ReNcell CX (cell line): ENCODE data around the gene TMEM270.

- PRO-cap: bidirectional peak, plus-strand start at chr7:70614703, minus-strand start at chr7:70614672; bidirectional peak, plus-strand start at chr7:70614840, minus-strand start at chr7:70614745
Observed at GRCh38 chr7:70614536-70615047, 517.4 kb upstream of the GALNT17 start.

- PRO-cap: no peak
Observed at GRCh38 chr7:70762629-70763584, 369.0 kb upstream of the GALNT17 start.

DNA sequence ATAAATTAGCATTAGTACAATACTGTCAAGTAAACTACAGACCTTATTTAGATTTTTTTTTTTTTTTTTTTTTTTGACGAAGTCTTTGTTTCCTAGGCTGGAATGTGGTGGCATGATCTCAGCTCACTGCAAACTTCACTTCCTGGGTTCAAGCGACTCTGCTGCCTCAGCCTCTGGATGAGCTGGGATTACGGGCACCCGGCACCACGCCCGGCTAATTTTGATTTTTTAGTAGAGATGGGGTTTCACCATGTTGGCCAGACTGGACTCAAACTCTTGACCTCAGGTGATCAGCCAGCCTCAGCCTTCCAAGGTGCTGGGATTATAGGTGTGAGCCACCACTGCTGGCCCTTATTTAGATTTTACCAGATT is 89.9 kb downstream of the GALNT17 start:
- PRO-cap: no peak

DNA sequence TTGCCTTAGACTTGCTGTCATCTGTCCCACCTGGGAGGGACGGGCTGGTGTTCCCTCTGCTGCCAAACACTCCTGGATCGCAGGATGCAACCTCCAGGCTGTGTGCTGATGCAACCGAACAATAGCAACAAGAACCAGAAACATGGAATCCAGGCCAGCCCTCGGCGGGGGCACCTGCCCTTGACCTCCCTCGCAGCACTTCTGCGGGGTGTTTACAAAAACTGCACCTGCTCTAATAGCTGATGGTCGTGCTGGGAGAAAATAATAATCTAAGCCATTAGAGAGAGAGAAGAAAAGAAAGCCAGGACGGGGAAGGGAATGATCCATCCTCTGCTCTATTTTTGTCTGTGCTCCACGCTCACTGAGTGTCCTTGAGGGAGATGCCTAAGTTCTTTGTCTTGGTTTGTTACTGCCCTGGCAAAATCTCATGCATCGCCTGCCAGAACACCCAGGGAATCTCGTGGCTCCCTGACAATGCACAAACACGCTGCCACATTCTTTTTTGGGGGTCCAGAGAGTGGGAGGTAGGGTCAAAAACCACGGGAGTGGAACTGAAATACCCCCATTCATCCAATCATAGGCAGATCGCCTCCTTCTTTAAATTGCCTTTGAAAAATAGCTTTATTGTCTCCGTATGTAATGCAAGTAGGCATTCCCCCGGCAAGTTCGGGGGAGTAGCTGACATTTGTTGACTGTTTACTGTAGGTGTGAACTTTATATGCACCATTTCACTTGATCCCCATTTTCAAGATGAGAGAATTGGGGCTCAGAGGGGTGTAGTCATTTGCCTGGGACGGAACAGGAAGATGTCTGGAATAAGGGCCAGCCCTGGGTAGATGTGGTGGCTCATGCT is 104.8 kb downstream of the GALNT17 start:
- PRO-cap: no peak

- PRO-cap: no peak
Observed at GRCh38 chr7:72332179-72332541, 80.0 kb downstream of the CALN1 start.

DNA sequence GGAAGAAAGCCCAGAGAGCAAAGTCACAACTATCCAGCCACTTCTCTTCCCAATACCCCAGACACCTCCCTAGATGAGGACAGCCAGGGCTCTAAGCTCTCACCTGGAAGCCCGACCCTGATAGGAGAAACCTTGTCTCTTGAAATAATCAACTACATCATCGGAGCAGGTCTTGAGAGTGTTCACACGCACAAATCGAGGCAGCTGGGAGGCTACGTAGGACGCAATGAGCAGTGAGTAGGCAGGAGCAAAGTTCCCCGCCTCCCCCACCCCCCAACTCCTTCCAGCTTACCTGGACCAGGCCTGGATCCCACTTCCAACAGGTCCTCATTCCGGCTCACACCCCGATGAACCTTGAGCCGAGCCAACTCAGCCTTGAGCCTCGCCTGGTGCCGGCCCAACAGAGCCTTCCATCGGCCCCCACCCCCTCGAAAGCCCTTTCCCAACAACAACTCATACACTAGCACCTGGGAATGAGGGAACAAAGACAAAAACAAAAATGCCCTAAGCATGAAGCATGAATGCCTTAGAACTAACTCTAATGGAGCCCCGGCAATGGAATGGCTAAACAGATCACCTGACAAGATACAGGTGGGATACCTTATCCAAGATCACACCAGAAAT is 1.2 kb downstream of the NSUN5 start:
- PRO-cap: no peak

DNA sequence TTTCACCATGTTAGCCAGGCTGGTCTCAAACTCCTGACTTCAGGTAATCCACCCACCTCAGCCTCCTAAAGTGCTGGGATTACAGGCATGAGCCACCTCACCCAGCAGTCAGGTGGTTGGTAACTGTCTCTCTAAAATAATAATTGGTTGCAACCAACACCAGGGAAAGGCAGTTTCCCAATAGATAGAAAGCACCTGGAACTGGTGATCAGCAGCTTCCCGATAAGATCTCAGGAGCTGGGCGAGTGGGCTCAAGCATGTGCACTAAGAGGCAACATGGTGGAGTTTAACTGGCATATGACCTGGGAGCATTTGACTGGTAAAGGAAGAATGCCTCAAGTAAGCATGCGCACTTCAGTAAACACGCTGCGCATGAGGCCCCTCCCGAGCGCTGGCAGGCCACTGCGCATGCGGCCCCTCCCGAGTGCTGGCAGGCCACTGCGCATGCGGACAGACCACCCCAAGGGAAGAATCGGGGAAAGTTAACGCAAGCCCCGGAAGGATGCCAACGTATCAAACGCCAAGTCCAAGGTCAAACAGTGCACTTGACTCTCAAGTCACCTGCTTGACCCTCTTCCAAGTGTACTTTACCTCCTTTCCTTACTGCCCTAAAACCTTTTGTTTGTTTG is 34.3 kb upstream of the FZD9 start:
- PRO-cap: bidirectional peak, plus-strand start at position 457 of the sequence, minus-strand start at position 293 of the sequence

DNA sequence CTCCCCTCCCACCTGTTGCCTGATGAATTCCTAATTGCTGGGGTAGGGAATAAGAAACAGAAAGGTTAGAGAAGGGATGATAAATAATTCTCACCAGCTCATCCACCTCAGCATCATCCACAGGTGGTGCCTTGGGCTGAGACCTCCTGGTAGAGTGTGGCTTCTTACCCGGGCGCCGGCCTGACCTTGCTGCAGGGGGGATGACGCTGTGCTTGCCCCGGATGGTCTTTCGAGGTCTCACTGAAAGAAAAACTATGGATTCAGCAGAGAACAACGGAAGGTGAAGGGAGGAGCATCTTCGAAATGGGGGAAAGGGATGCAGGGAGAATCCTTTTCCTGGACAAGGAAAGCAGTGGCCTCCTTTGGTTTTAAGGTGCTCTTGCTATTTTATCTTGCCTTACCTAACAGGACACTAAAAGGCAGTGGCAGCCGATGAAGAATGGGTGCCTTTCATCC is 10.3 kb downstream of the FZD9 start:
- PRO-cap: no peak

- PRO-cap: no peak
Observed at GRCh38 chr7:73498449-73498876, 23.6 kb downstream of the BAZ1B start.

- PRO-cap: no peak
Observed at GRCh38 chr7:73602858-73603883, 21.2 kb downstream of the MLXIPL start.

- PRO-cap: no peak
Observed at GRCh38 chr7:73652510-73653189, 15.0 kb upstream of the VPS37D start.

GRCh38 chr7:73715326-73716374 is 3.8 kb downstream of the STX1A start:
- PRO-cap: unidirectional peak, plus-strand start at chr7:73715842; unidirectional peak, plus-strand start at chr7:73715973

DNA sequence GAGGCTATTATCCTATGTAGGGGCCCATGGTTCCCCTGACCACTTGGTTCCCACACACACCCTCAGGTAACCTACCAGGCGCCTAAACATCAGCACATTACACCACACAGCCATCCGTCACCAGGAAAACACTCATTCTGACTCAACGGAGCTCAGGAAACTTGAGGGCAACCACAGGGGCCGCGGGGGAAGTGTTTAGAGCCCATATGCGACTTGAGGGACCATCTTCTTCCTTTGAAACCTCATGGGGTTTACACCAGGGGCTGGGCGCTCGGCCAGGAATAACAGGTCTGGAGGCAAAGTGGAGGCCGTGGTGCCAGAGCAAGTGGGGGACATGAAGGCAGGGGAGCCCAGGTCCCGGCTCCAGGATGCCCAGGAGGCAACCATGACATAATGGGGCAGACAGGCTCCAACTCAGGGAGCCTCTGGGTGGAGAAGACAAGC is 1.5 kb downstream of the STX1A start:
- PRO-cap: unidirectional peak, plus-strand start at position 325 of the sequence

GRCh38 chr7:73738898-73740053 is 674 bp upstream of the ABHD11 start:
- PRO-cap: bidirectional peak, plus-strand start at chr7:73739007, minus-strand start at chr7:73738796; unidirectional peak, plus-strand start at chr7:73739214; unidirectional peak, plus-strand start at chr7:73739269

GRCh38 chr7:73774230-73774814 is 4.3 kb upstream of the CLDN3 start:
- PRO-cap: no peak

- PRO-cap: no peak
Observed at GRCh38 chr7:73831181-73831719, 454 bp downstream of the CLDN4 start.

- PRO-cap: no peak
Observed at GRCh38 chr7:73832656-73833228, 1.9 kb downstream of the CLDN4 start.

- PRO-cap: no peak
Observed at GRCh38 chr7:73860833-73861332, at the start of gene TMEM270. Gene TMEM270, plus strand, starts transcription at chr7:73861159.

GRCh38 chr7:74022897-74023590 is 4.9 kb upstream of the ELN start:
- PRO-cap: no peak

- PRO-cap: no peak
Observed at GRCh38 chr7:74059606-74060746, 23.6 kb upstream of the LIMK1 start.